Skin of body (tissue), 2 donors: ENCODE results near the genes MAP2K5 and RPLP1.

GRCh38 chr15:67193274-67194293 is 60.9 kb downstream of the AAGAB start:
- RAMPAGE, long total RNA: no peak

DNA sequence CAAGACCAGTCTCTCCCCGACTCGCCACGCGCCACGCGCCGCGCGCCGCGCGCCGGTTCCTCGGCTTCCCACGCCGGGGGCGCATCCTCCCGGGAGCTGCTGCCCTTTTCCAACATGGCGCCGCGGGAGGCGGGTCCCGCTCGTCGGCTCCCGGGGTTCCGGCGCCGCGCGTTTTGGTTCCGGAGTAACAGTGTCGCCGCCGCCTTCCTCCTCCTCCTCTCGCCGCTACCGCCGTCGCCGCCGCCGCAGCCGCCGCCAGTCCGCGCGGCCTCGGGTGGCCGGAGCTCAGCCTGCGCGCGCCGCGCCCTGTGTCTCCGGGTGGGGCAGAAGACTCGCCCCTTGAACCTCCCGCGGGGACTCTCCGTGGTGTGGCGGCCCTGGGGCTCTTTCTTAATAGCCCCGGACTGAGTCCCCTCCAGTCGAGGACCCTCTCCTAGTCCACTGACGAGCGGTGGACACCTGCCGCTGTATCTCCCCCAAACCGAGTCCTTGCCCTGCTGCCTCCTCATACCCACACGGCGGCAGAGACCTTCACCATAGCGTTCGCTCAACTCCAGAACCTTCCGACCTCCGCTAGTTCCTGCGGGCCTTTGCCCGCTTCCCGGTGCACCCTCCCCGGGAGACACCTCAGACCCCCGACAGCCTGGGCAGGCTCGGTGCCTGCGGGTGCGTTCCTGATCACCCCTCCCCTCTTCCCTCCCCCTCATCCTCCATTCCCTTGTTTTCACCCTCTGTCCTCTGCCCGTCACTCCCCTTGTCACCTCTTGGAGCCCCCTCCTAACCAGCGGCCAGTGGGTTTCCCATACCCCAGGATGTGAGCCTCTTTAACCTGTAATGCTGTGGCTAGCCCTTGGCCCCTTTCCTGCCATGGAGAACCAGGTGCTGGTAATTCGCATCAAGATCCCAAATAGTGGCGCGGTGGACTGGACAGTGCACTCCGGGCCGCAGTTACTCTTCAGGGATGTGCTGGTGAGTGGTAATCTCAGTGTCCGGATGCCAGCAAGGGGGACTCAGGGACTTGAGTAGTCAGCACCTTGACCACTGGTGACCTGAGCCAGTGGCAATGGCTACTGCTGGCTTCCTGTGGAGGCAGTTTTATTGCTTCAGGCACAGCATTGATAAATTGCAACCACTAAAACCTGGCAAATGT is at the start of gene MAP2K5:
MAP2K5 (plus strand) TSS at position 202 of the 1,150 bp plus-strand sequence.
- RAMPAGE, long total RNA: no peak

DNA sequence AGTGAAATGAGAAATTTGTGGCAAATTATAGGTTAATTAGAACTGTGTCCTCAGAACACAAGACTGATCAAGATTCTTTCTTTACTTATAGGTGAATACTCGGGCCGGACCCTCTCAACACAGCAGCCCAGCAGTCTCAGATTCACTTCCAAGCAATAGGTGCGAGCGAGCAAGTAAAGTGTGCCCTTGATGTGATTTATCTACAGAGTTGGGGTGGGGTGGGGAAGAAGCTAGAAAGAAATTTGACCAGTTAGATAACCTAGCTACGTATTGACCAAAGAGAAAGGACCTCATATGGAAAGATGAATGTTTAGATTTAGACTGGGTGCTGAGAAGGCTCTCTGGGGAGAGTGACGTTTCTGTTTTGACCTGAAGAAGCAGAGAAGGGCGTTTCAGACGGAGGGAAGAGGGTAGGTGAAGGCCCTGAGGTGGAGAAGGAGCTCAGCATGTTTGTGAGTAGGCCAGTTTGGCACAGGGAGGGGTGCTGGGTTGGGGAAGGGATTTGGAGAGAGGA is 44.3 kb downstream of the MAP2K5 start:
- RAMPAGE, long total RNA: no peak

- RAMPAGE, long total RNA: no peak
Observed at GRCh38 chr15:67680475-67681102, 138.1 kb downstream of the MAP2K5 start.

DNA sequence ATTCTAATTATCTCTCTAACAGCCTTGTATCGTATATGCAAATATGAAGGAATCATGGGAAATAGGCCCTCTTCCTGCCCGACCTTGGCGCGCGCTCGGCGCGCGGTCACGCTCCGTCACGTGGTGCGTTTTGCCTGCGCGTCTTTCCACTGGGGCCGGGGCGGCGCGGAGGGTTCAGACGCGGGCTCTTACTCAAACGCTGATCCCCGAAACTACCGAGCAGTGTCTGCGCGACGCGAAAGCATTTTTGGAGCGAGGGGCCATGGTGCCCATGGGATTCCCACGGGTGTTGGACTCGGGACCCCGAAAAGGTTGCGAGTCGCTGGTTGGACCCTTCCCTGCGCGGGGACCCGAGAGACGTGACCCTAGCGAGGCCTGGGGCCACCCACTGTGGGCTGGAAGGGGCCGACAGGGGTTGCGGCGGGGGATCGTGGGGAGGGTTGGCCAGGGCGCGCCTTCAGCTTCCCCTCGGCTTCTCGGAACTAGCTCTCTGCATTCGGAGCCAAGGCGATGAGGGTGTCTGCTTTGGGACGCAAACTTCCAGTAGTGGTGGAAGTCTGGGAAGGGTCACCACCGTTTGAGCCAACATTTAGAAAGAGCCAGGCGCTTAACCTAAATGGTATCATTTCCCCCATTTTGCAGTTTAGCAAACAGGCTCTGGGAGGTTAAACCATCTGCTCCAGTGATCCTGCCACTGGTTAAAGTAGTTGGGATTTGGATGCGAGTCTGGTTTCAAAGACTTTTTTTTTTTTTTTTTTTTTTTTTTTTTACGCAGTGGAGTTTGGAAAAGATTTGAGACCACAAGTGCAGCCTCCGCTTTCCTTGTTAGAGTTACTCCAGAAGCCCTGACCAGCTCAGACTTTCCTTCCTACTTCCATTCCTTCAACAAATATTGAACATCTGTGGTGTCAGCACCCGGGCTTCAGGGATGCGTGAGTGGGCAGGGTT is 15.2 kb downstream of the SKOR1 start:
- RAMPAGE, long total RNA: no peak

- RAMPAGE, long total RNA: no peak
Observed at GRCh38 chr15:68054682-68055141, 597 bp downstream of the PIAS1 start.

- RAMPAGE, long total RNA: no peak
Observed at GRCh38 chr15:68081056-68081811, 27.1 kb downstream of the PIAS1 start.

GRCh38 chr15:68106225-68106508 is 52.1 kb downstream of the PIAS1 start:
- RAMPAGE, long total RNA: no peak

DNA sequence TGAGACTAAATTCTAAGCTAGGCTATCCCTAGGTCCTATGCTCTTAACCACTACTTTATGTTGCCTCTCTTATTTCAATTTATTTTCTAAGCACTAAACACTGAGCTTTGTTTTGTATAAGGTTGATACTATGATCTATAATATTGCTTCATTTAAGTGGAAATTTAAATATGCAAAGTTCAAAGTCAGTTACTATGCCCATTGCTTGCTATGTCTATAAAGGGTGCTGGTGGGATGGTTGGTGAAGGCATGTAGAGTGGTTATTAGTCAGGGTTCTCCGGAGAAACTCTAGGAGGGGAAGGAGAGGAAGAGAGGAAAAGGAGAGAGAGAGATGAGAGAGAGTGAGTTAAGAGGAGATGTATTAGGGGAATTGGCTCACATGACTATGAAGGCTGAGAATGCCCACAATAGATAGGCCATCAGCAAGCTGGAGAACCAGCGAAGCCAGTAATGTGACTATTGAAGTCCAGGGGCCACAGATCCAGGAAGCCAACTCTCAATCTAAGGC is 42.9 kb downstream of the CALML4 start:
- RAMPAGE, long total RNA: no peak

DNA sequence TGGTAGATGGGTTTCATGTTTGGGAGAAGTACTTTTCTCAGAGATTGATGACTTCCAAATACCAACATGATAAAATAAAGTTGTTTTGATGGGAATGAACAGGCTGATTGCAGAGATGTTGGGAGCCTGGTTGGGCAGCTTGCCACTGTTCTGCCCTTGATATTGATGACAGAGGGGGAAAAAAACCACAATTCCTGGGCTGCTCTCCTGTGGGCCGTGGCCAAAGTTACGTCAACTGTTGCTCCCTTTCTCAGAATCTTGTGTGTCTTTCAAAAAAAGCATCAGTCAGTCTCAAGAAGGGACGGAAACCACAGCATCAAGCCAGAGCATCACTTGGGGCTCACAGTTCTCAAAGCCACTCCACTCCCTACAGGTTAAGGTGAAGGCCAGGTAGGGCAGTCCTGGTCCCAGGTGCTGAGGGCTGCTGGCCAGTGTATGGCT is 24.5 kb downstream of the ITGA11 start:
- RAMPAGE, long total RNA: no peak

DNA sequence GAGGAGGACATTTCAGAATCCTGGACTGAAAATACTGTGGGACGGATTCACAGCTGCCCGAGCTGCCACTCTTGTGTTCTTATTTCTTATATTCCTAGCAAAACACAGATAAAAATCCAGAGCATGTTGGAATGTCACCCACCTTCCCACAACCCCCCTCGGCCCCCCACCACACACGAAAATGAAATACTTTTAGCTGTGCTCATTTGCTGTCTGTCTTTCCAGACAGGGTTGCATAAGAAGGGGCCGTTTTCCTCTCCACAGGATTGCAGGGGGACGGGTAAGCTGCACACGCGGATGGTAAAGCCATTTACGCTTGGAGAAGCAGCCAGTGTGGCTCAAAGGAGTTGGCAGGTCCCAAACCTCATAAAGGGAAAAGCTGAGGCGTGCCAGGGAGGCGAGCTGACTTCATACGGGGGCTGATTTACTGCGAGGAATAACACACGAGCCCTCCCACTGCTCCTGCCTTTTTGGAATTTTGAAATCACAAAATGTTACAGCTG is 47.4 kb upstream of the ITGA11 start:
- RAMPAGE, long total RNA: no peak

DNA sequence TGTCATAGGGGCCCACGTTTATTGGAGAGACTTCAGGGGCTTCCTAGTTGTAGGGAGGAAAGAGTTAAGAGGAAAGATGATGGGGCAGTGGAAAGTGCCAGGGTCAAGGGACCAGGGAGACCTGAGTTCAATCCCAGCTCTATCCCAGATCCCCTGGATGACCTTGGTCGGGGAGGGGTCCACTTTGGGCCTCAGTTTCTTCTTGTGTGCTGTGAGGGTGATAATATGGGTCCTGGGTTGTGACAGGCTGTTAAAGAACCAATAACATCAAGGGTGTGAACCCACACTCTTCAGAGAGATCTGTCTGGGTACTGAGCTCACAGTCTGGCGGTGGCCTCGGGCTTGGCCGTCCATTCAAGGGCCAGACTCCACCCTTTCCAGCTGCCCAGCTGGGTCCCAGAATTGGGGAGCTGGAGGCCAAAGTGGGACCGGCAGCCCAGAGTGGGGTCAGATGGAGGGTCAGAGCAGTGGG is 1.2 kb downstream of the CORO2B start:
- RAMPAGE, long total RNA: no peak

DNA sequence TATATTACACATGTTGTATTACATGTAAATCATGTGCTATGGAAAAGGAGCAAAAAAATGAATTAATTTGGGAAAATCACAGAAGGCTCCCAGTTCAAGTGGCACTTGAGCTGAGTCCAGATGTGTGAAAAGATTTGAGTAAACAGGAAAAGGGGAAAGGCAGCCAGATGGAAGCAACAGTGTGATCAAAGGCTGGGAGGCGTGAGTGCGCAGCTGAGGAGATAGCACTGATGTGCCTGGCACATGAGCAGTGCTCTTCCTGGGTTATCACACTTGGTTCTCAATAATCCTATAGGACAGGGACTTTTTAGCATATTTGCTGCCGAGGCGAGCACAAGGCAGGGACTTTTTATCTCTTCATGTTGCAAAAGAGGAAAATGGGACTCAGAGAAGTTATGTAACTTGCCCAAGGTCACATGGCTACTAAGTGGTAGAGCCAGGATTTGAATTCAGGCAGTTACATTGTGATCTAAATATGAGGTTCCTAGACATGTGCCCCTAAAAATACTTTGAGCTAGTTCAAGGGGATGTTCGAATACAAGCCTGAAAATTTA is 39.6 kb downstream of the CORO2B start:
- RAMPAGE, long total RNA: no peak

GRCh38 chr15:68816569-68817825 is 3.7 kb downstream of the ANP32A start:
- RAMPAGE, long total RNA: no peak

DNA sequence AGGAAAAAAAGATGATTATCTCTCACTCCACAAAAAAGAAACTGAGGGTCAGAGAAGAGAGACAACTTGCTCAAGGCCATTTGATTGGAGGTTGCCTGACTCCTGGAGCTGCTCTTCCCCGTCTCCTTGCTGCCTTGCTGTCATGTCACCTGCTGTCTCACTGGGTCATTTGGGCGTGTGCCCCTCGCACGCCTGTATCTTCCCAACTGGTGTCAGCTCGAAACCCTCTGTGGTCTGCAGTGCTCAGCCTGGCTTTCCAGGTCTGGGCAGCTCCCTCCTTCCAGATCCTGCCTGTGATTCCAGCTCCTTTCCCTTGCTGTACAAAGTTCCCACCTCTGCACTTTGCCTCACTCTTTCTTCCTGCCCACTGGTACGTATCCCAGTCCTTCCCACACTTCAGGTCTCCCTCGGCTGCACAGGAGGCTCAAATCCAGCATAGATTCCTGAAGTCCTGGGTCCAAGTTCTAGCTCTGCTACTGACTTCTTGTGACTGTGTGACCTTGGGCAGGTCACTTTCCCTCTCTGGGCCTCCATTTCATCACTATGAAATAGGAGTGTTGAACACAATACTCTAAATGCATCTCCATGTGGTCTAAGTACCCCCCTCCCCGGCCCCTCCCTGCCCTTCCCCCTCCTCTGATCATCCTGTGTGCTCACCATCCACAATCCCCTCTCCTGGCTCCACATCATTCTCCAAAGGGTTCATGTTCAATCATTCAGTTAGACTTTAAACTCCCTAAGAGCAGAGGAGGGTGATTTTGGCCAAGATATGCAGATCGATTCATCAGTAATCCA is 2.0 kb upstream of the PAQR5 start:
- RAMPAGE, long total RNA: no peak

- RAMPAGE, long total RNA: no peak
Observed at GRCh38 chr15:69452254-69453261, at the start of gene RPLP1. Gene RPLP1, plus strand, starts transcription at chr15:69452818.

GRCh38 chr15:69461989-69462672 is 9.5 kb downstream of the RPLP1 start:
- RAMPAGE, long total RNA: no peak

DNA sequence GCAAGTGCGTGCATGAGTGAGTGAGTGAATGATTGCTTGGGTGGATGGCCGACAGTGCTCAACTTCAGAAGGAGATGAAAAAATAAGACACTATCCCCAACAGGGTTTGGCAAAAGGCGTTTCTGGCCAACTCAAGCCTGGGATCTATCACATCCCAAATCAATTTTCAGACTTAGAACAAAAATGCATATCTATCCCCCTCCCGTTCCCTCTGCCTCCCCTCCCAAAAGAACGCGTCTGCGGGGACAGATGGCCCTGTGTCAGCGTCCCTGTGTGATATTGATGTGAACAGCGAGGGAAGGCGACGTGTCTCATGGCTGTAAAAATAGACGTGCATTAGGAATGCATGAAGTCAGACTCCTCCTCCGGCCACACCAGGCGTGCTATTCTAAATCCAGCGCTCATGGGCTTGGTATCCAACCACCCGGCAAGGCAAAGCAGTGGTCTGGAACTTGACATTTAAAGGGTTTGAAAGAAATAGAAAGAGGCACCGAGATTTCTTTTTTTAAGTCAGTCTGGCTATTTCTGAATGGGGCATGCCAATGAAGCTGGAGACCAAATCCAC is 96.1 kb downstream of the RPLP1 start:
- RAMPAGE, long total RNA: no peak

GRCh38 chr15:69719418-69719996 is 266.9 kb downstream of the RPLP1 start:
- RAMPAGE, long total RNA: no peak

- RAMPAGE, long total RNA: no peak
Observed at GRCh38 chr15:69979634-69980278, 118.0 kb downstream of the TLE3 start.